ENCODE measurements around the genes TMPRSS3 and PDE9A.

DNA sequence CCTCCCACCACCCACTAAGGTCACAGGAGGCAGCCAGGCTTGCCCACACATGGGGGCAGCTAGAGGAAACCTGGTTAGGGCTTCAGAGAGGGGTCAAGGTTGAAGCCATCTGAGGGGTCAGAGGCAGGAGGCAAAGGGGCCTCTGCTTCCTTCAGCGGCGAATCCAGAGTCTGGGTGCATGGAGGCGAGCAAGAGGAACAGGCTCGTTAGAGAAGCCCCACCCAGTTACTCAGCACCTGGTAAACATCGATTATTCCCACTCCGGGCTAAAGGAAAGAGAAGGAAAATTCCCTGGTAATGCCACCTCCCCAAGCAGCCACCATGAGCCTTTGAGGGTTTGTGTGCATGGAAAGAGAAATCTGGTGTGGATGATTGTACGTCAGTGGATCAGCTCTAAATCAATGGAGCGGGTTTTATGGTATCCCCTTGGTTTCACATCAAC lies 36.9 kb downstream of the RIPK4 start:
- PRO-cap = no peak

DNA sequence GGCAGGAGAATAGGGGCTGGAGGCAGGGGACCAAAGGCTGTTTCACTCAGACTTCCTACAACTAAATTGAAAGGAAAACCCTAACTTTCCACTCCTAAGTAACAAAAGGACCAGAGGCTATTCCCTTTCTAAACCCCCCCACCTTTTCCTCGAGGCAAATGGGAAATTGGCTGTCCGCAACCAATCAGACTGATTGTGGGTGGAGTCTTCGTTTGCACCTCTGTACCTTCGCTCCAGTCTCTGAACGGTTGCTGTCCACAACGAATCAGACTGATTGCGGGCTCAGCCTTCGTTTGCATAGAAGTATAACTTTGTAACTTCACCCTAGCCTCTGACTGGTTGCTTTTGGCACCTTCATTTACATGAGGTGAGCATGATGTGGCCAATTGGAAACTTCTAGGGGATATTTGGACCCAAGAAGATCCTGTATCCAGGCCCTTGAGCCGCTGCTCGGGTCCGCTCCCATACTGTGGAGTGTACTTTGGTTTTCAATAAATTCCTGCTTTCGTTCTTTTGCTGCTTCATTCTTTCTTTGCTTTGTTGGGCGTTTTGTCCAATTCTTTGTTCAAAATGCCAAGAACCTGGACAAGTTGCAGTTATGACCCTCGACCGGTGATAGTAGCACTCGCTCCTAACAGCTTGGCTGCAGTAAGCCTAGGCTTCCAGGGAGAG lies 12.5 kb upstream of the RIPK4 start:
- PRO-cap = no peak

GRCh38 chr21:42006803-42007196 lies 3.4 kb downstream of the ZBTB21 start:
- PRO-cap = no peak

DNA sequence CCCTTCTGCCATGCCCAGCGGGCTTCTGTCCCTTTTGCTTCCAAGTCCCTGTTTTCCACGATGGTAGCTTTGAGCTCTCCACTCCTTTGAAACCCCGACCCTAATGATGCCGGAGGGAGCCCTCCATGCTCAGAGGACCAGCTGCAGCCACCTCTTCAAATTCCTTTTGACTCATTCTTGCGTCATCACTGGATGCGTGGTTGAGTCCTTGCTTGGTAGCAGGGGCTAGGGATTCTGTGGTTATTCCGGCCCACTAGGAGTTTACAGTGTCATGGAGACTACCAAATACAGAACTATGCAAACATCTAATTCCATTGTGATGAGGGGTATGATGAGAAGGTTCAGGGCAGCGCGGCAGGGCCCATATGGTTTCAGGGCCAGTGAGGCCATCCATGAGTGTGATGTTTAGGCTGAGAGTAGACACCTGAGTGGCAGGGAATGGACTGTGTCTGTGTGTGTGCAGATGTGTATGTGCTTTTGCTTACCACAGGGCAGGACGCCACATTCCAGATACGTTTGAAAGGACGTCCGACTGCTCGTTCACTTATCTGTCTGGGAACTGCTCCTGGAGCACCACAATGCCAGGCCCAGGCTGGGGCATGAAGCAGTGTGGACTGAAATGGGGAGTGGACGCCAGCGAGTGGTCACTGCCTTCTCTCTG lies 30.4 kb upstream of the ZBTB21 start:
- PRO-cap = no peak

DNA sequence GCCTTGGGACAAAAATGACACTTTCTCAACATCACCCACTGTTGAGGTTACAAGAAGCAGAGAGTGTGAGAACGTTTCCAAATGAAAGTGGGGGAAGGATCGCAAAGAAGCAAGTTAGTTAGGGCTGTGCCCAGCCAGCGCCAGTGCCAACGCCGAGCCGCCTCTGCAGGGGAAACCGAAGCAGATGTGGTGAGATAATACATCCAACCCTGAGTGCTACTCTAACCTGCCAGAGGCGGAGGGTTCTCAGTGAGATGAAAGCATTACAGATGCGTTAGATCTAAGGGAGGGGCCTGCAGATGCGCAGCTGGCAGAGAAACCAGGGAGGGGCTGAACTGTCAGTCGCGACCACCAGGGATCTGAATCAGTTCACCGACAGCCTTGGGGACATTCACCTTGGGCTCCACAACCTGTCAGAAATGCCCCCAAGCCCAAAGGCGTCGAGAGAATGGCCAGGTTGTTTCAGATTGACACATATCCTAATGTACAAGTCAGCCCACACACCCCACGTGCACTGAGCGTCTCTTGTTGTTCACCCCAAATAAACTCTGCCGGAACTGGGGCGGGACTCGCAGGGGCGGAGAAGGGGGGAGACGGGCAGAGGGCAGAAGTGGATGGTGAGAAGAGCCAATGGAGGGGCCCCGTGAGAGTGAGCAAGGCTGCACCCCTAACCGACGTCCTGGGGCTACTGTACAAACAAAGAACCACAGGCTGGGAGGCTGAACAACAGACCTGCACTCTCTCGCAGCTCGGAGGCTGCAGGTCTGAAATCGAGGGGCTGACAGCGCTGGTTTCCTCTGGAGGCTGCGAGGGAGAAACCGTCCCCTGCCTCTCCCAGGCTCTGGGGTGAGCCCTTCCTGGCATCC lies 8.7 kb upstream of the UMODL1 start:
- PRO-cap = unidirectional peak, plus-strand start at position 607 of the sequence

- PRO-cap = no peak
These were observed 37.4 kb downstream of the UMODL1 start for GRCh38 chr21:42108268-42109224.

DNA sequence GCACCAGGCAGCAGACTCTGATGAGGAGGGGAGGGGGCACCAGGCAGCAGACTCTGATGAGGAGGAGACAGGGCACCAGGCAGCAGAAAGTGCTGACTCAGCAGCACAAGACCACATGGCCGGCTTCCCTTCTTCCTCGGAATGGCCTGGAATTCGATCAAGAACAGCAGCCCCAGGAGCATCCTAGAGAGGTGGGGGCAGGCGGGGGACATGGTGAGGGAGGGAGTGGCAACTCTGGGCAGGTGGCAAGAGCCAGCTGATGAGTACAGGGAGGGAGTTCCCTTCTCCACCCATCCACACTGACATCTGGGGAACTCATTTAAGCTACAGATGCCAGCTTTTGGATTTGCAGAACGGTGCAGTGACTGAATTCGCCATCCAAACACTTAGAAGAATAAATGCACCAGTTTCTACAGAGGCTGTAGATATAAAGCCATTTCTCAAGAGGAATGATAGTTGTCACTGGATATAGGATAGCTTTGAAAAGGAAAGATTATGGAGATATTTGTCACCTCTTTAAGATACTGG lies 26.9 kb downstream of the ABCG1 start:
- PRO-cap = no peak

DNA sequence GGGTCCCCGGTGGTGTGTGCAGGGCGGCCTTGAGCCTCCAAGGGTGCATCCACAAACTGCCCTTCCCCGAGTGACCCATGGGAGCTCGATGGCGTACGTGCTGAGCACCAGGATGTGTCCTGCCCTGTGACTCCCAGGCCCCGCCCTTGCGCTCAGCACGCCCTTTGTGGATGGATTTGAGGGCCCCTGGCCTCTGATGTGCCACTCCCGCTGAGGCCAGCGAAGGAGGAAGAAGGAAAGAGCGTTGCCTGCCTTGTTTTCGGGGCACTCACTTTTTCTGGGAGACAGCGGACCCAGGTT lies 1.7 kb upstream of the TFF3 start:
- PRO-cap = no peak

- PRO-cap = no peak
These were observed 3.1 kb downstream of the TFF1 start for GRCh38 chr21:42363083-42363836.

DNA sequence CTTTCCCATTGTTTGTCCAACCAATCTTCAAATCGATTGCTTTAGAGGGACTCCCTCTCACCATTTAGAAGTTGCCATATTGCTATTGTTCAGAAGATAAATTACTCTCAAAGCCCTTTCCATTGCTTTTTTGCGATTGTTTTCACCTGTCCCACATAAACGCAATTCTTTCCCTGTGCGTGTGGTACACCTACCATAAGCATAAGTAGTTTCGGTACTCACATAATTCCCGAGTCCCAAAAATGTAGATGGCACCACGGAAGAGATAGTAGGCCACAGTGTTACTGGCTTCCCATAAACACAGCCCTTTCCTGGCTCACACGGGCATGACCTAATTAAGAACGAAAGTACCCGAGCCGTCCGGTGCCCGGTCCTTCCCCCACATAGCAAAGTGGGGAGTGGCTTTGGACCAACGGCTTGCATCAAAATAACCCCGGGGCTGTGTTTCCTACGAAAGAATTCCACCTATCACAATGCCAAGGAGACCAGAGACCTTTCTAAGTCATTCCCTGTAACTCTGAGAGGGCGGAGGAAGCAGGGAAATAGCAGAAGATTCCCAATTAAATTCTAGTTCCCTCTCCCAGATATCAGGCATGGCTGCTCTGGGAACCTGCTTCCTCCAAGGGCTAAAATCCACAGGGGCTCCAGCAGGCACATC lies at the start of gene TMPRSS3:
TMPRSS3 (minus strand) TSS at position 333 of the 658 bp plus-strand sequence.
- PRO-cap = no peak

DNA sequence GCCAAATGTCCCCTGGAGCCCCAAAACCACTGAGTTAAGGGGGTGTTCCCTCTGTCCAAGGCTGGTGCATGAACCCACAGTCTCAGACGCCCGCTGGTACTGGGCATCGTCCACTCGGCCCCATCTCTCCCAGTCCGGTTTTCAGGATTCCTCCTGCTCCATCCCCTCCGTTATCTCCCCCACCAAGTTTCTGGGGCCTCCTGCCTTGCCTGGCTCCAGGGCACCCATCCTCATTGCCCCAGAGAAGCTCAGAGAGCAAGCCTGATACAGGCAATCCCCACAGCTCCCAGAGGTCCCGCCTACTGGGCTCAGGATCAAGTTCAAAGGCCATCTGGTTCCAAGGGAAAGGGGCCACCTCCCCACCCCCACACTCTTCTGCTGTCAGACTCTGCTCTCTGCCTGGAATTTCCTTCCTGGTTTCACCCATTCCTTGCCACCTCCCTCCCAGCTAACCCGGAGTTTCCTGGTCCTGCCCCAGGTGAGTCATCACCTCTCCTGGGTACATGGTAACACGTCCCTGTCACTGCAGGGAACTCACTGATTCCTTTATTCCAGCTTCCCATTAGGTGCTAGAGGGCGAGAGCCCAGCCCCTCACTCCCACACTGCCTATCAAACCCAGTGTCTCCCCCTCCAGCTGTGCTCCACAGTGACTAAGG lies 22.0 kb downstream of the RSPH1 start:
- PRO-cap = bidirectional peak, plus-strand start at position 565 of the sequence, minus-strand start at position 408 of the sequence

GRCh38 chr21:42527201-42528411 lies 14.0 kb downstream of the SLC37A1 start:
- PRO-cap = no peak

- PRO-cap = no peak
These were observed 57.3 kb downstream of the SLC37A1 start for GRCh38 chr21:42570618-42571628.

DNA sequence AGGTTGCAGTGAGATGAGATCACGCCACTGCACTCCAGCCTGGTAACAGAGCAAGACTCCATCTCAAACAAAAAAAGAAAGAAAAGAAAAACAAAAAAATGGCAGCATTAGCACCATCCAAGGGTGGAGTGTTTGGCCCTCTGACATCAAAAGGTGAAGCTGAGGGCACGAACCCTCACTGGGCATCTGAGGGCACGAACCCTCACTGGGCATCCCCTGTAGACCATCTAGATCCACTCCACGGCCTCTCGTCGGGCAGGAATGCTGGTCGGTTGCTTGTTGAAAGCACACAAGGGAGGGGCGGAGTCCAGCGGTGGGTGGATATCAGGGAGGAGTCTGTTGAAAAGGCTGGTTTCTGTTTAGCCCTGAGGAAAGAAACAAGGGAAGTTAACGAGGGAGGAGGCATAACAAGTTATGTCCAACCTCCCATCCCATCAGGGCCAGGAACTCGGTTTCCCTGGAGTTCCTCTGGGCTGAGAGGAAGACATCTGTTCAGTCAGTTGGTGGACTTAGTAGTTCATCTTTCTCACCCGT lies 32.3 kb upstream of the PDE9A start:
- PRO-cap = no peak

DNA sequence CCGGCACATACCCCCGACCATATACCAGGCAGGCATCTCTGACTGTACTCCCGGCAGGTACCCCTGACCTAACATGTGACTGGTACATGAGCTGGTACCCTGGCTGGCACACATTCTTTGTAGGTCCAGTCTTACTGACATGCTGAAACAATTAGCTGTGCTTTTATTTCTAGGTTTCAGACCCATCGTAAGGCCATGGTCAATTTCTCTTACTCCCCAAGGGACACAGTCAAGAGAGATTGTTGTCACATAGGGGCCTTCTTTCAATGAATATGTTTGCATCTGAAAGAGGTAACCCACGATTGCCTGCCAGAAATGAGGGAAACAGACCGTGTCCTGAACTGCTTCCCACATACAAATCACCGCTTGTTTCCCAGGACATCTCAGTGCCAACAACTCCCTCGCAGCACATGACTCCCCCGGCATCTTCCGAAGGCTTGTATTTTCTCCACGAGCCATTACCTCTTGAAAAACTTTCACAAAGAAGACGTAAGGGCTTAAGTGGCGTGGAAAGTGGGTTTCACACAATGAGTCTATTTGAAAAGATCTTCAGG lies 31.7 kb upstream of the PDE9A start:
- PRO-cap = no peak

DNA sequence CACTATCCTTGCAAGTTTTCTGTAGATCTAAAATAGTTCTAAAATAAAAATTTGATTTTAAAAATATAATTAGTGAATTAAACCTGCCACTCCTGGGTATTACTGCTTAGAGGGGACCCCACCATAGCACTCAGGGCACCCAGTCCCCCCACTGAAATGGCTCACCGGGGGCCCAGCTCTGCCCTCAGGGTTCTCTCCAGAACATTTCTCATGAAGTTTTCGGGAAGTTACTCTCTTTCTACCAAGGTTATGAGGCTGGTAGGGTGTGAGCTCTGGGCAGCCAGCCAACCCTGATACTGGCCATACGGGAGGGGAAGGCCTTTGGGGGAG lies 13.0 kb upstream of the PDE9A start:
- PRO-cap = no peak

DNA sequence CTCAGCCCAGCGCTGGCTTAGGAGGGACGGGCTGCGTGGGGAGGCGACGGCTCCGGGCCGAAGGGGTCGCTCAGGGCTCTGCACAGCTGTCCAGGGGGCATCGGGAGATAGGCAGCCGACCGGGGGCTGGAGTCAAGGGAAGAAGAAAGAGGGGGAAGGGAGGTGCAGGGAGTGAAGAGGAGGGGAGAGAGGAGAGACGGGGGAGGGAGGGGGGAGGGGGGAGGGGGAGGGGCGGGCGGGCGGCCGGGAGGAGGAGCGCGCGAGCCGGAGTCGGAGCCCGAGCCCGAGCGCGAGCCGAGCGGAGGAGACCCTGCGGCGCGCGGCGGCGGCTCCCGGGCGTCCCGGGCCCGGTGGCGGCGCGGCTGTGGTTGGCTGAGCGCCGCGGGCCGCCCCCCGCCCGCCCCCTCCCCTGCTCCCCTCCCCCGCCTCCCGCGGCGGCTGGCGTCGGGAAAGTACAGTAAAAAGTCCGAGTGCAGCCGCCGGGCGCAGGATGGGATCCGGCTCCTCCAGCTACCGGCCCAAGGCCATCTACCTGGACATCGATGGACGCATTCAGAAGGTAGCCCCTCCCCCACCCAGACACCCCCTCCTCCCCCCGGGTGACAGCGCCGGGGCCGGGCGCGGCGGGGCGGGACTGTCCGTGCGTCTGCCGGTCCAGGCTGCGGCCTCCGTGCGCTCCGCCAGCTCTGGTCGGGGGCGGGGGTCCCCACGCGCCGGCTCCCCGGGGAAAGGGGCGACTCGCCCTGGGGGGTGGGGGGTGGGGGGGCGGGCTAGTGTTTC lies at the start of gene PDE9A:
PDE9A (plus strand) TSS at position 297 of the 780 bp plus-strand sequence.
- PRO-cap = bidirectional peak, plus-strand start at position 455 of the sequence, minus-strand start at position 148 of the sequence; bidirectional peak, plus-strand start at position 645 of the sequence, minus-strand start at position 530 of the sequence

DNA sequence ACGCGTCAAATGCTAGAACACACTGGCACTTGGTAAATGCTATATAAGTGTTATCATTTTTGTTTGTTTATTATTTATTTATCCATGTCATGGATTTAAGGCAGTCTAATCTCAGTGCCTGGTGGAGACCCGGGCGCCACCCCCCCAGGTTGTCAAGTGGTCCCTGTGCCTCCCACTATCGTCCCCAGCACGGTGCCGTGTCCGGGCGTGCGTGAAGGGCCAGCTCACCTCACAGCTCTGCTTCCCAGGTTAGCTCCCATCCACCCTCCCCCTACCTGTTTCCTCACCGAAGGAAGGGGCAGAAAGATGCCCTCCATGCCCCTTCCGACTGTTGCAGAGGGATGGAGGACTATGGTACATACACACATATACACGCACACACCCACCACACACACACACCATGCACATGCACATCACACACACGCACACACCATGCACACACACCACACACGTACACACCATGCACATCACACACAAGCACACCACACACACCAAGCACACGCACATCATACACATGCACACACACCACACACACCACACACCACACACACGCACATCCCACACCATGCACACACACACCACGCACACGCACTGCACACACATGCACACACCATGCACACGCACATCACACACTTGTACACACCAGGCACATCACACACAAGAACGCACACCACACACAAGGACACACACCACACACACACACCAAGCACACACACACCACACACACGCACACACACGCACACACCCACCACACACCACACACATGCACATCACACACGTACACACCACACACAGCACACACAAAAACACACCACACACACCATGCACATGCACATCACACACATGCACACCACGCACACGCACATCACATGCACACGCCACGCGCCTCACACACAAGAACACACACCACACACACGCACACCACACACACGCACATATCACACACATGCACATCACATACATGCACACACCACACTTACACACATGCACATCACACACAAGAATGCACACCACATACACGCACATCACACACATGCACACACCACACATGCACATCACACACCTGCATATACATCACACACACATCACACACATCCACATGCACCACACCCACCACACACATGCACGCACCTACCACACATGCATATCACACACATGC lies 9.0 kb downstream of the PDE9A start:
- PRO-cap = no peak

DNA sequence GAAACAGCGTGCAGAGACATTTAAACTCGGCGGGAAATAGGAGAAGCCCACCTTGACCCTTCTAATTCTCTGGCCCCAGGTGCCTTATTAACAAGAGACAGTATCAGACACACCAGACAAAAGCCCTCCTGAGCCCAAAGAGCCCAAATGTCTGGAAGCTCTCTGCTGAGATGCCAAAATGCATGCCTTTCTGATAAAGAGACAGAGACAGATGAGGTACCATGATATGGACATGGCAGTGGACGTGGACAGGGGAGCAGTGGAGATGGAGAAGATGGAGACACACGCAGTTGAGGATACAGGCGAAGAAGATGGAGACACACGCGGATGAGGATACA lies 36.2 kb downstream of the PDE9A start:
- PRO-cap = no peak

DNA sequence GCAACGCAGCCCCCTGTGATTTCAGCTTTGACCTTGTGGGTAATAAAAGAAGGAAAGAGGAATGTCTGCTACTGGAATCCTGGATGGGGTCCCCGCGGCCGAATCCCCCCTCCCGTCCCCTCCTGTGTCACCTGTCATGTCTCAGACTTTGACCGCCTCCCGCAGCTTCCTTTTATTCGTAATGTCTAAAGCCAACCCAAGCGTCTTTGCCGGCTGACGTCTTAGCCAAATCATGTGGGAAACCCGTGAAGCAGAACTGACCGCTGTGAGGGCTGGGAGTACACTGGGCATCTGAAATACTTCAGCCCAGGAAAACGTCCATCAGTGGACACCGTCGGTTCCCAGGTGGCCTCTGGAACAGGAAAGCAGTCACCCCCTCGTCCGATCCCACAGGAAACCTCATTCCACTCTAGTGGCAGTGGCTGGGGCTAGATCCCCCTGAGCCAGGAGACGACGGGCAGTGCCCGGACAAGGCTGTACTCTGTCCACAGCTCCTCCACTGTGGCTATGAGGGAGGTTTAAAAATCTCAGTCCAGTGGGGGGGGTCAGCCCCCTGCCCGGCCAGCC lies 101.3 kb downstream of the WDR4 start:
- PRO-cap = no peak